Non-pigmented ciliary epithelial cell (primary cell): ENCODE measurements around a stretch of chr13.

DNA sequence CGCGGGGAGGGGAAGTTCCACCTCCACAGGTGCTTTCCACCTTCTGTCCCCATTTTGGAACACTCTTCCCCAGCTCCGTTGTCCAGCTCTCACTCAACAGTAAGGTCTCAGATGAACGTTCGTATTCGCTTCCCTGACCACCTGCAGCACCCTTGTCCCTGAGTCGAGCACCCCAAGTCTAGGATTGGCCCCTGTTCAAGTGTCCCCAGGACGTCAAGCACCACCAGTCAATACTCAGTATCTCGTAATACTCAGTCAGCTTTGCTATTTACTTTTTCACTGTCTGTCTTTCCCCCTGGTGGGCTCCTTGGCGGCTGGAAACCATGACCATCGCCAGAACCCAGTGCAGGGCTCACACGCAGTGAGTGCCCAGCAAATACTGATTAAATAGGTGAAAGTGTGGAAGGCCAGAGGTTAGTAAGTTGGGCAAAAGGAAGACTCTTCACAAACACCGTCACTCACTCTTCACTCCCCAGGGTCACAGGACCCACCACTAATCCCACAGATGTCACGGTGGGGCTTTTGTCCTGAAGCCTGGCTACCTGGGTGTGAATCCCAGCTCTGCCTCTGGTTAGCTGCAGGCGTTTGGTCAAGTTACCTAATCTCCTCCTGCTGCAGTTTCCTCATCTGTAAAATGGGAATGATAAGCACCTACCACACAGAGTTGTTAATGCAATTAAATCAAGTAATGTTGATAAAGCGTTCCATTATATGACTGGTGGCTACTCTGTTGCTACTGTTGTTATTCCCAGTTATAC, 65.7 kb downstream of the ATP7B start:
- RRBS: no CpG with 5 or more reads among the region's 16 CpGs

DNA sequence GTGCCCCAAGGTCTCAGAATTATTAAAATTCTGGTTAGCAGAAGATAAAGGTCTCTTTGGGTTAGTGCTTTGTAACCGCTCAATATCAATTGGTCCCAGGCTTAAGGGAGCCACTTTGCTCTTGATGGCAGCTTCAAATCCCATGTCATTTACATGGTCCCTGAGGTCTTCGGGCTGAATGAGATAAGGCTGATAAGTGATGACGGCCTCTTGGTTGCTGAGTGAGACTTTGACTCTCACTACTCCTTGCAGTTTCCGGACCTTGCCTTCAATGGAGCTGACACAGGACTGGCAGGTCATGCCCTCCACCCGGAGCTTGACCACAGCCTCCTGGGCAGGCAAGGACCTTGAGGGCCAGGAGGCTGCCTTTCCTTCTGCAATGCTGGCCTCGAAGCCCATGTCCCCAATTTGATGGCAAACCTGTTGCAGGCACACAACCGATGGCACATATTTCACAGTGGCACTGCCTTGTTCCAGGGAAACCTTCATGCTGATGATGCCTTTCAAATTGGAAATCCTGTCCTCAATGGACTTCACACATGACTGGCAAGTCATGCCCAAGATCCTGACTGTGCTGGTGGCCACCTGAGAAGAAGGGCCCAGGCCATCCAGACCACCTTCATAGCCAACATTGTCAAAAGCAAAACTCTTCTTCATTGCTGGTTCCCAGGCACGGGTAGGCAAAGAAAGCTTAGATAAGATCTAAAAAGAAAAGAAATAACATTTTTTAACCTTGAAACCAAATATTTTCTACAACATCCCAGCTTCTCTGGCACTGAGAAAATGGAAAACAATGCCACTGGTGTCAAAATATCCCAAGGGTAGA, 36.6 kb downstream of the ATP7B start:
- RRBS: 92% methylated on average over 2 of the region's 8 CpGs

DNA sequence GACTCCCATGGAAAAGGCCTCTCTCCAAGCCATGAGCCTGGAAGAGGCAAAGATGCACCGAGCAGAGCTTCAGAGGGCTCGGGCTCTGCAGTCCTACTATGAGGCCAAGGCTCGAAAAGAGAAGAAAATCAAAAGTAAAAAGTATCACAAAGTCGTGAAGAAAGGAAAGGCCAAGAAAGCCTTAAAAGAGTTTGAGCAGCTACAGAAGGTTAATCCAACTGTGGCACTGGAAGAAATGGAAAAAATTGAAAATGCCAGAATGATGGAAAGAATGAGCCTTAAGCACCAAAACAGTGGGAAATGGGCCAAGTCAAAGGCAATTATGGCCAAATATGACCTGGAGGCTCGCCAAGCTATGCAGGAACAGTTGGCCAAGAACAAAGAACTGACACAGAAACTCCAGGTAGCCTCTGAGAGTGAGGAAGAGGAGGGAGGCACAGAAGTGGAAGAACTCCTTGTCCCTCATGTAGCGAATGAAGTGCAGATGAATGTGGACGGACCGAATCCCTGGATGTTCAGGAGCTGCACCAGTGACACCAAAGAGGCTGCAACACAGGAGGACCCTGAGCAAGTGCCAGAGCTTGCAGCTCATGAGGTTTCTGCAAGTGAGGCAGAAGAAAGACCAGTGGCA, 5.0 kb downstream of the UTP14C start:
- RRBS: no CpG with 5 or more reads among the region's 8 CpGs

GRCh38 chr13:52447844-52448252, 2.6 kb downstream of the VPS36 start:
- RRBS: no CpG with 5 or more reads among the region's 3 CpGs

DNA sequence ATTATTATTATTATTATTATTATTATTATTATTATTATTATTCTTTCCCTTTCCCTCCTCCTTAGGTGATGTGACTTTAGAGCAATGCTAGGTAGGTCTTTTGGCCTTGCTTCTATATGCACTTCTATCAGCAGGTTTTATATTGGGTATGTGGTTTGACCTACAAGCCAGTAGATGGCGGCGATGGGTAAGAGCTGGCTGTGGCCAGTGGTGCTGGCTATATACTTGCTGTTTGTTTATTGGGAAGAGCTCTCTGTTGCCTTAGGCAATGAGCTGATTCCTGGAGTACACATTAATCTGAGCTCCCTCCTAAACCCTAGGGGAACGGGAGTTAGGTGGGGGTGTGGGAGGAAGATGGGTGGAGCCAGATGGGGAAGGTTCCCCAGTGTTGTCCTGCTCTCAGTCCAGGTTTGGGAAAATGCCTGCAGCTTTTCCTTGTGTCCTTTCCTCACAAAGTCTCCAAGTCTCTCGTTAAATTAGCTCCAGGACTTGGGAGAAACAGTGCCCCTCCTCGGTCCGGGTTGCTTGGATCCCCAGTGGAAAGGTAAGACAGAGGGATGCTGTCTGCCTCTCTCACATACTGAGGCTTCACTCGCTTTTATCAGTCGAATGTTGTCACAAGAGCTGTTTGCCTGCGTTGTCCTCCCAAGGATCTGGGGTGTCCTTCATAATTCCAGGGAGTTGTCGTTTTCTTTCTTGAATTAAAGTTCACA, 72.2 kb upstream of the HNRNPA1L2 start:
- RRBS: no CpG with 5 or more reads among the region's 10 CpGs

DNA sequence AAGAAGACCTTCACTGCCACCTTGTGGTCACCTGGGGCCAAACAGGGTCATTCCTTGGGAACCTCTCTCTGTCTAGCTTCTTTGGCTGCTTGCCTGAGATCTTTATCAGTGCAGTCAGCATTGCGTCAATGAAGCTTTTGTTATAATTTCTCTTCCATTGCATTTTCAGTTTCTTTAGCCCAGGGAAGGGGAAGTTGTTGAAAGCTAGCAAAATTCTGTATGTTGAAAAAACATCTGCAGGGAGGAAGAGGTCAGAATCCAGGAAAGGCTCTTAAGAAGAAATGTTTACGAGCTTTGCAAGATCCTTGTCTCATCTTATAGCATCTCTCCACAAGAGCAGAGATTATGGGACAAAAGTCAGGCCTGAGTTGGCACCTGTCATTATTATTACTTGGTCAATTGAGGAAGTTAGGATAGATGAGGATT, 39.0 kb downstream of the PCDH8 start:
- RRBS: no CpG with 5 or more reads among the region's 2 CpGs

DNA sequence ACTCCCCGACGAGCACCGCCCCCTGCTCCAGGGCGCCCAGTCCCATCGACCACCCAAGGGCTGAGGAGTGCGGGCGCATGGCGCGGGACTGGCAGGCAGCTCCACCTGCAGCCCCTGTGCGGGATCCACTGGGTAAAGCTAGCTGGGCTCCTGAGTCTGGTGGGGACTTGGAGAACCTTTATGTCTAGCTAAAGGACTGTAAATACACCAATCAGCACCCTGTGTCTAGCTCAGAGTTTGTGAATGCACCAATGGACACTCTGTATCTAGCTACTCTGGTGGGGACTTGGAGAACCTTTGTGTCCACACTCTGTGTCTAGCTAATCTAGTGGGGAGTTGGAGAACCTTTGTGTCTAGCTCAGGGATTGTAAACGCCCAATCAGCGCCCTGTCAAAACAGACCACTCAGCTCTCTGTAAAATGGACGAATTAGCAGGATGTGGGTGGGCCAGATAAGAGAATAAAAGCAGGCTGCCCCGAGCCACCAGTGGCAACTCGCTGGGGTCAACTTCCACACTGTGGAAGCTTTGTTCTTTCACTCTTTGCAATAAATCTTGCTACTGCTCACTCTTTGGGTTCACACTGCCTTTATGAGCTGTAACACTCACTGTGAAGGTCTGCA, 404.7 kb upstream of the PRR20A start:
- RRBS: no CpG with 5 or more reads among the region's 15 CpGs

DNA sequence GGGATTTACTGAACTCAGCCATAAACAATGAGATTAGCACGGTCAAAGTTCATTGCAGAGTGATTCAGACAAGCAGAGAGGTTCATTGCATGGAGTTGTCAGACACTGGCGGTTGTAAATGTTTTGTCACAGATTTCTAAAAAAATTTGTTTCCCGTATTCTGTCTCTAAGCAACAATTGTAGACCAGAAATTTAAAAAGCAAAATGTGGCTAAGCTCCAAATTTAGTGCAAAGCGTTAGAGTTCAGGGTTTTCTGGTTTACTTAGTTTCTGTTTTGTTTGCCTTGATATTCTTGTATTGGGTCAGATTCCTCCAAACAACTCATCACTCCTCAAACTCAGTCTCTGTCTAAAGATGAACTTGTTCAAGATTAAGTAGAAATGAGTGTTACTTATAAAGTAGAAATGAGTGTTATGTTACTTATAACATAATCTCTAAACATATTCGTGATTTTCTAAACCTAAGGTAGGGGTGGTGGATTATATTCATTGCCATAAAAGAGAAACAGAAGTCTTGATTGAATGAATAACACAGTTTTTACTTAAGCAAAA, 94.4 kb upstream of the PRR20A start:
- RRBS: no CpG with 5 or more reads among the region's 5 CpGs

GRCh38 chr13:57137477-57138147, 3.1 kb upstream of the PRR20A start:
- RRBS: no CpG with 5 or more reads among the region's 4 CpGs

DNA sequence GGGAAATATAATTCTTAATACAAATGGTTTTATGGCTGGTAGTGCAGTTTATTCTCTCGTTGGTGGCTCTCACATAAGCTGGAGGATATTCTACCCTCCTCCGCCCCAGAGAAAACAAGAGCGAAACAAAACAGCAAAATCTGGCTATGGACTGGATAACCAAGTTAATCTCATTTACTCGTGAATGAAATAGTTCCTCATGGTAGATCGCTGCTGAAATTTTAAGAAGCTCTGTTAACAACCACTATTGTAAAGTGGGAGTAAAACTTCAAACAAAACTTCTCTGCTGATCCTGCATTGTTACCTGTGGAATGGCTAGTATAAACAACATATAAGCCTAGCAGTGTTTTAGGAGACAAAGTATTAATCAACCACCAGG, 30.2 kb upstream of the PCDH17 start:
- RRBS: no CpG with 5 or more reads among the region's 5 CpGs

DNA sequence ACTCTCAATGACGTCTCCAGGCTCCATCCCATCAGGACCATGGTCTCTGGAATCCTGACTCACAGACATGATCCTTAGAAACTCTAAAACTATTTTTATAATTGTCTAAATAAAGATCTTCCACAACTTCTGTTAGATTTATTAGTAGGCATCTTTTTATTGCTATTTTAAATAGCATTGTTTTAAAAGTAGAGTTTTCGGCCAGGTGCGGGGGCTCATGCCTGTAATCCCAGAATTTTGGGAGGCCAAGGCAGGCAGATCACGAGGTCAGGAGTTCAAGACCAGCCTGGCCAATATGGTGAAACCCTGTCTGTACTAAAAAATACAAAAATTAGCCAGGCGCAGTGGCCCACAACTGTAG, 241.0 kb downstream of the TDRD3 start:
- RRBS: no CpG with 5 or more reads among the region's 5 CpGs

- RRBS: 77% methylated on average over 6 of the region's 31 CpGs
Observed at GRCh38 chr13:61339089-61339374, 76.6 kb downstream of the PCDH20 start.

DNA sequence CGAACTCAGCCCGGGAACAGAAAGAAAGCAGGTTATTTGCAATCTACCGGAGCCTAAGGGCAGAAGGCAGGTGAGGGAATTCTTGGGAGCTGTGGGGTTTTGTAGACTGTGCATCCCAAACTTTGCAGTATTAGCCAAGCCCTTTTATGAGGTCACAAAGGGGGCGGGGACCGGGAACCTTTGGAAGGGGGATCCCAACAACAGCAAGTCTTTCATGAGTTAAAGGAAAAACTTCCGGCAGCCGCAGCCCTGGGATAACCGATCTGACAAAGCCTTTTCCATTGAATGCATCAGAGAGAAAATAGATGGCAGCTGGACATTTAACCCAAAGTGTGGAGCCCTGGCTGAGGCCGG, 5.3 kb upstream of the ENSG00000285566 start:
- RRBS: 100% methylated on average over 1 of the region's 9 CpGs

GRCh38 chr13:67134216-67134664, 95.9 kb downstream of the PCDH9 start:
- RRBS: no CpG with 5 or more reads among the region's 3 CpGs

GRCh38 chr13:67225705-67226137, 4.4 kb downstream of the PCDH9 start:
- RRBS: no CpG with 5 or more reads among the region's 13 CpGs

DNA sequence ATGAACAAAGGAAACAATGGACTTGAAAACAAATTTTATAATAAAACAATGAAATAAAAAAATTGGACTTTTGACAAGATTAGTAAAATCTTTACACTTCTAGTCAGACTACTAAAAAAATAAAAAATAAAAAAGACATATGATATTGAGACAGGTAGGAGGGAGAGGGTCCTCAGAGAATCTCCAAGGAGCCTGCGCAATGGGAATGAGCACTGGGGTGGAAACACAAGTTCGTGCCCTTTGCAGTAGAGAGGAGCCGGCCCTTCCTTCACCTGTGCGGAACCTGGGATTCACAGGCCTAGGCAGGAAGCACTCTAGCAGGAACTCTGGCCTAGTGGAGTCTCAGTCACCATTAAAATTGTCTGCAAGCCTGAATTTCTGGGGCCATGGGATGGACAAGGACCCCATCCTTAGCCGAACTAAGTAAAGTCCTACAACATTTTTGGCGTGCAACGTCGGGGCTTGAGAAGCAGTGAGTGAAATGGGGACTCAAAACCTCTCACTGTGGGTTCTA, 1026.6 kb upstream of the PCDH9 start:
- RRBS: no CpG with 5 or more reads among the region's 8 CpGs

DNA sequence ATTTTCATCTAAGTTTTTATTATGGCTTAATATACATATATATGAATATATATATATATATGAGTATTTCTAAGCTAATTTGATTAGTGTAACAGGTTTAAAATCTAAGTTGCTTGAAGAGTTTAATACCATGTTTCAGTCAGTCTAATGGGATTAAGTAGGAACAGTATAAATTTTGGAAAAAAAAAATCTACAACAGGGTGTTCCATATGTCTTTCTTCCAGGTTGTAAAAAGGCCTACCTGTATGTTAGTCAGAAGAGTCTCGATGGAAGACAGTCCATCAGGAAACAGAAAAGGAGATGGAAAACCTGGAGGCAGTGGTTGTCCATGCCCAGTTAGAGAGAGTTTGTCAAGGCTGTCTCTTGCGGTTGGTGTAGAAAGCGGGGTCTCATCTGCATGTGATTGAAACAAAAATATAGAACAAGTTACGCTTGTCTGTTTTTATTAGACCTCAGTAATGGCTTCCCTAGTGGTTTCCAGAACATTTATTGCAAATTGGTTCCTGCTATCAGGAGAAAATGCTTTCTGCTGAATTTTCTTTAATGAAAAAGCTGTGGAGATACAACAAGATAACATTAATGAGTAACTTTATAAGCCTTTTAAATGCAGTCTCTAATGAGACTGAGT, 378.1 kb downstream of the DACH1 start:
- RRBS: no CpG with 5 or more reads among the region's 4 CpGs

DNA sequence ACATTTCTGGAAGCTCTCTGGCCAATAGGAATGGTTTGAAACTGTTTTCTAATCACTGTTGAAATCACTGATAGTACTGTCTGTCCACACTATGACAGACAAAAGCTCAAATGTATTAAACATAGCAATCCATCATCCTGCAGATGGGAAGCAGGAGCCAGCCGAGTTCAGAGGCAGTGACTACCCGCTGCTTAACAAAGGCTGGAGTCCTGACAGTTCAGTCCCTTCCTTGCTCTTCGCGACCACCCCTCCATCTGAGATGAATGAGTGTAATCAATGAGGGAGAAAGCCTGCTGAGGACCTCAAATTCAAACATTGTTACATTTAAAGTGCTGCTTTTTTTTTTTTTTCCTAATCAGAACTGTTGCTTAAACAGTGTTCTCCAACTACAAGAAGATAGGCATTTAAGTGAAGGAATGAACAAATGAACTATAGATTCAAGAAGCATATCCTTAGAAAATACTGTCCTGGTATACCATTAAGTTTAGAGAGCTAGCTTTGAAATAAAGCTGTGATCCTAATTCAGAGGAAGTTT, 14.9 kb downstream of the DACH1 start:
- RRBS: no CpG with 5 or more reads among the region's 4 CpGs

DNA sequence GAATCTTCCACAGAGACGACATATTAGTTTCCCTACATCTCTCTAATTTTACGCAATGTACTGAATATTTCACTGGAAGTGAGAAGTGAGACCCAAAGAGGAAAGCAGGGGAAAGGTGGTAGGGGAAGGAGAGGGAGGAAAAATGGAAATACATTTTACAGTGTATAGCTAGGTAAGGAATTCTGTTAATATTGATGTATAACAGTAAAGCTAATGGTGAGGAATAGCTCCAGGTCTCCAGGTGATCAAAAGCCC, 189.6 kb downstream of the MZT1 start:
- RRBS: no CpG with 5 or more reads among the region's 2 CpGs

- RRBS: no CpG with 5 or more reads among the region's 3 CpGs
Observed at GRCh38 chr13:72773547-72773989, 8.1 kb downstream of the DIS3 start.